ENCODE measurements around a stretch of chr2.

DNA sequence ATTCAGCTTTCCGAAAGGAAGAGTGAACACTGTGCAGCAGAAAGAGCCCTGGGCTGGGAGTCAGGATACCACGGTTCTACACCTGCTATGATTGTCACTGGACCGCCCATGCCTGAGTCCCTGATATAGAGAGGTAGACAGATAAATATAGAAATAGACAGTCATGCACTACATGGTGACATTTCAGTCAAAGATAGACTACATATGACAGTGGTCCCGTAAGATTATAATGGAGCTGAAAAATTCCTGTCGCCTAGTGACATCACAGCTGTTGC is 9.3 kb downstream of the DNPEP start:
- PRO-cap, result no peak

GRCh38 chr2:219383076-219383402 is 4.7 kb downstream of the DNPEP start:
- PRO-cap, result no peak

DNA sequence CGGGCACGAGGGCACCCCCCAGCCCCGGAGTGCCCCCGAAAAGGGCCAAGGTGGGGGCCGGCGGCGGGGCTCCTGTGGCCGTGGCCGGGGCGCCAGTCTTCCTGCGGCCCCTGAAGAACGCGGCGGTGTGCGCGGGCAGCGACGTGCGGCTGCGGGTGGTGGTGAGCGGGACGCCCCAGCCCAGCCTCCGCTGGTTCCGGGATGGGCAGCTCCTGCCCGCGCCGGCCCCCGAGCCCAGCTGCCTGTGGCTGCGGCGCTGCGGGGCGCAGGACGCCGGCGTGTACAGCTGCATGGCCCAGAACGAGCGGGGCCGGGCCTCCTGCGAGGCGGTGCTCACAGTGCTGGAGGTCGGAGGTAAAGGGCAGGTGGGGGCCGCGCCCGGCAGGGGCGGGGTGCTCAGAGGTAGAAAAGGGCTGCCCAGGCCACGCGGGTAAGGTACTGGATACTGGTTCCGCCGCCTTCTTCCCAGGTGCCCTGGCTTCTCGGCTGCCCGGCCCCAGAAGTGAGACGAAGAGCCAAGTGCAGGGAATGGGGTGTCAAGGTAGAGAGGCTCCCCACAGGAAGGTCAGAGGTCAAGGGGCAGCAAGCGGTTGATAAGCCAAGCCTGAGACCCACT is 477 bp downstream of the SPEG start:
- PRO-cap, result bidirectional peak, plus-strand start at position 298 of the sequence, minus-strand start at position 203 of the sequence

DNA sequence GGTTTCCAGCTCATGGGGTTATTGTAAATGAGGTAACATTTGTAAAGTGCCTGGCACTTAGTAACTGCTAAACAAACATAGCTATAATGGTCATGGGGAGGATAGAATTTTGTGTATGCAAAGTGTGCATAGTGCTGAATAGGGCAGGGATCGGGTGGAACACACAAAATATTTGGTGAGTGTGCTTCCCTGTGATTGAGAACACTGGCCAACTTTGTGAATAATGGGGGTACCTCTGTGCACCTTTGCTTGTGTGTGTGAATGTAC is 6.3 kb downstream of the SPEG start:
- PRO-cap, result no peak

GRCh38 chr2:219452088-219452533 is 17.5 kb downstream of the SPEG start:
- PRO-cap, result unidirectional peak, plus-strand start at chr2:219452468

GRCh38 chr2:219452534-219453385 is 18.1 kb downstream of the SPEG start:
- PRO-cap, result unidirectional peak, minus-strand start at chr2:219452668; unidirectional peak, minus-strand start at chr2:219452672

GRCh38 chr2:219502440-219503109 is 3.9 kb downstream of the GMPPA start:
- PRO-cap, result no peak

DNA sequence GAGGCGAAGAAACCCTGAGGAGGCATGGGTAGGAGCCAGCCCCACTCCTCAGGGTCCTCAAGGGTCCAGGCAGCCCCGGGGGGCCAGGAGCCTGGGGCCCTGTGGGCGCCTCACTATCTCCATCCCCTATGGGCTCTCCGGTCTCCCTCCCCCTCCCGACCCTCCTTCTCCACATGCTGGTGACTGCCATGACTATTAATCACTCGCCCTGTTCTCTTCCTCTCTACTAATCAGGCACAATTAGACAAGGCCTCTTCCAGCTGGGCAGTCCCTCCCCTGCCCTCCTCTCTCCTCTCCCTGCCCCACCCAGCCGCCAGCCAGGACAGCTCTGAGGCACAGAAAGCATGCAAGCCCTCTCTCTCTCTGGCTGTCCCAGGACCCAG is 5.7 kb downstream of the ASIC4 start:
- PRO-cap, result no peak

GRCh38 chr2:219522072-219522729 is 7.9 kb downstream of the ASIC4 start:
- PRO-cap, result unidirectional peak, minus-strand start at chr2:219522183

- PRO-cap, result no peak
These were observed 4.8 kb downstream of the CHPF start for GRCh38 chr2:219538575-219539444.

GRCh38 chr2:219567282-219567892 is 4.0 kb downstream of the OBSL1 start:
- PRO-cap, result no peak

- PRO-cap, result no peak
These were observed 2.3 kb upstream of the STK11IP start for GRCh38 chr2:219595272-219595769.

- PRO-cap, result no peak
These were observed 636.3 kb downstream of the EPHA4 start for GRCh38 chr2:220935829-220936186.

DNA sequence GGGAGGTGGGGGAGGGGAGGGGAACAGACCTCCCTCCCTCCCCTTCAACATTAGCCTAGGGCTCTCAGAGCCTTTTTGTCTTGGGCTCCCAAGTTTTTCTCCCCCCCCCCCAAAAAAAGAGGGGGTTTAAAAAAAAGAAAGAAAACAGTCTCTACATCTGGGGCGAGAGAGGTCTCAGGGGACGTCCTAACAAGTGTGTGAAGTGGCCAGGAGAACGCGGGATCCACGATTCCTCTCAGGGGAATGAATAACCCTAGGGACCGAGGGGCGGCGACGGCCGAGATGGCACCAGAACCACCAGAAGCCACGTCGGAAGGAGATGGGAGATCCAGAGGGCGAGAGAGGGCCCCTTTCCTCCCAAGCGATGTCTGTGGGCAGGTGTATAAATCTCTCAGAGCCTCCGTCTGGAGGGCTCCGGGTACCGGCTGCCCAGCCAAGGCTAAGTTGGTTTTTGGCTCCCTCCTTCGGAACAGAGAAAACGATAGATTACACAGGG is 1.8 kb downstream of the EPHA4 start:
- PRO-cap, result no peak

GRCh38 chr2:221572647-221573442 is 741 bp upstream of the EPHA4 start:
- PRO-cap, result unidirectional peak, plus-strand start at chr2:221573231

DNA sequence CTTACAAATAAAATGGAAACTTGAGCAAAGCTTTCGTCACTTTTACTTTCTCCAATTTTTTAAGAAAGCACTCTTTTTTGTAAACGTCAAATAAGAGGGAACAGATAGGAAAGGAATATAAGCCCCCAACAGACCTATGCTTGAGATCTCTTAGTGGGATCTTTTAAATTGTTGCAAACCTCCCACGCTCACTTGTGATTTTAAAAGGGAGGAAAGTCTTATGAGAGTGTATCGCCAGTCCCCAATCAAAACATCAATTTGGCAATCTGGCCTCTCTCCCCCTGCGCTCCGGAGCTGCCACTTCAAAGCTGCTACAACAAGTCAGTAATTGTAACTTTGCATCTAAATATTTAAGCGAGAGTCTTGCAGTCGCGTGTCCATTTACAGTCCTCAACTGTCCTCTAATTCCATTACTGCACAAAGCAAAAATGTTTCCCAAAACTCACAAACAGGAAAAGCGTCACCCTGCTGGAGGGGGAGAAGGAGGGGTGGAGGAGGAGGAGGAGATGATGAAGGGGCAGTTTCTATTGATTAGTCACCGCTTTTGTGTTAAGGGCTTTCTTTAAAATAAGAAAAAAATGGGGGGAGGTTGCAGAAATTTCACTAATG is 8.4 kb downstream of the PAX3 start:
- PRO-cap, result no peak

DNA sequence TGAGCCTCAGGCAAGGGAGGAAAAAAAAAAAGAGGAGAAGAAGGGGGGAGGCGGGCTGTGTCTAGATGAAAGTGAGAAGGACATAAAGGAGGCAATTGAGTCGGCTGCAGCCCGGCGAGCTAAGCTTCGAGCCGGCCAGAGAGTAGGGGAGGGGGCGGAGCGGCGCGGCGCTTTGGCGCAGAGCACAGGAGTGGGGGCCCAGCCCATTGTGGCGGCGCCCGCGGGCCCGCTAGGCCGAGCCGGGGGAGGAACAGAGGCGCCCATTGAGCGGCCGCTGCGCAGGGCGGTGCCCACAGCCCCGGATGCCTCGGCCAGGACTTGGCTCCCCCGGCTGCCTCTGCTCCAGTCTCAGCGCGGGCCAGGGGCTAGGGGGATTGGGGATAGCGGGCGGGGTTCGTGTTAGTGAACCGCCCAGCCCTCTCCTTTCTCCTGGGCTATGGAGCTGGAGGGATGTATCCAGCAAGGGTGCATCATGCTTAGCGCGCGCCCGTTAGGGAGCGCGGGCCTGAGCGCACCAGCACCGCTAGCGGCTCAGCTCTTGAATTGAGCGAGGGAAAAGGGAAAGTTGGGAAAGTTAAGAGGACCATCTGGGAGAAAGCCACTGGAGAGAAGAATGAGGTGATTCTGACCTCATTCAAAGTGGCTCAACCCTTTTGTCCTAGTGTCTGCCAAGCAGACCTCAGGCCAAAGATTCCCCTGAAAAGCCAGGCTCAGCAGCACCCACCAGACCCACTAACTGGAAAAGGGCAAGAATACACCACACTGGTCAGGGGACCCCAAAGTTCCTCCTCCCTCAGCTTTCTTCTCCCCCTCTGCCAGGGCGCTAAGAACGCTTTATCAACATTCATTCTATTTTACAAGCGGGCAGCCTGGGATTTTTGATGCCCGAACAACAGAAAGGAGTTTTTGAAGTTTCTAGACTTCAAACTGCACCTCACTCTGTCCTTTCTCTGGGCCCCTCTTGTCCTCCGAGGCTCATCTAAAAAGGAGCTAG is 7.6 kb downstream of the PAX3 start:
- PRO-cap, result no peak

DNA sequence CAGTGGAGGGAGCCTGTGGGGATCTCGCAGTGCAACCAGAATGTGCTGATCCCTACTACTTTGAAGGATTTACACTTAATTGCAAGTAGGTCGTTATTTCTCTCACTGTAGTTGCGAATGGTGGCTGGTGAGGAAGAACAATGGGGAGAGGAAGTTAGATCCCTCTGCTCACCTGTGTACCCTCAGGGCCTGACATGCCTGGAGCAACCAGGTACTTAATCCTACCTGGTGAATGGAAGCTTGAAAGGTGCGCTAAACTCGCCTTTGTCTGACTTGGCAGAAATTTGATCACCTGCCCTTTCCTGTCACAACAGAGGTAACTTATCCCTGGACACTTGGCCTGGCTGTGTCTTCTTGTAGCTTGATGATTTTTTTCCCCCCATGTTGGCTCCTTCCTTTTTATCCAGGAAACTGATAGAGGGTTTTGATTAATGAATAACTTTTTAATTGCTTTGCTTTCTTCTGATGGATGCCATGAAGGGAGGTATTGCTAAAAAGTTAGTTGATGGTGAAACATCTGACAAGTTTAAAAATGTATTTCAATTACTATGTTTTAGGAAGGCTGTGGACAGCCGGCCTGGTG is 9.1 kb downstream of the SGPP2 start:
- PRO-cap, result no peak

DNA sequence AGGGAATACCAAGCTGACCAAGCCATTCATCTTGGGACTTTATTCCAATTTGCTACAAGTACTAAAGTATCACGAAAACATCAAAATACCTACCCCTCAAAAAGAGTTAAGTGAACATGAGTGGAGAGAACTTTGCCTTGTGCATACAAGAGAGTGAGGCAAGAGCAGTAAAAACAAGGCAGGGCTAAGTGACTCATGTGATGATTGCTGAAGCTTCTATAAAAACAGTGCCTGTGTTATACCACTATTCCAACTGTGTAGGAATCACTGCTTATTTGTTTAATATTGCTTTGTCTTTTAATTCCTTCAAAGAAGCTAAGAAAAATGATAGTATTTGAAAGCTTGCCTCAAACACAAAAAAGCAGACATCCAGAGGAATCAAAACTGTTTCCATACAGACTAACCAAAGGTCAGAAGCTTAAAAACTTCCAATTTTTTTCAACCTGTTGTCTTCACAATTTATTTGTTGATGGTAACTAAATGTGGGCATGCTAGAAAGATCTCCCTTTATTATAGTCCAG is 61.1 kb downstream of the FARSB start:
- PRO-cap, result no peak

DNA sequence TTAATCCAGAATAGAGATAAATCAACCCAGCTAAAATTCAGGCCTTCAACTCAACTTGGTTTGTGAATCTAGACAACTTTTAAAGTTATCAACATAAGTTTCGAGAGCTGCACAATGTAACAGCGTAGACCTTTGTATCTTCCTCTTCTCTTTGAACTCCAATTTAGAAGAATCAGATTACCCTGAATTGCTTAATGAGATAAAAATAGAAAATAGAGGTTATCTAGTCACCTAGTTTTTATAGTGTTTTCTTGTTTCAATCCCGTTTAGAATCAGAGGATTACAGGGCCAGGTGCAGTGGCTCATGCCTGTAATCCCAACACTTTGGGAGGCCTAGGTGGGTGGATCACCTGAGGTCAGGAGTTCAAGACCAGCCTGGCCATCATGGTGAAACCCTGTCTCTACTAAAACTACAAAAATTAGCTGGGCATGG is 12.4 kb downstream of the MOGAT1 start:
- PRO-cap, result no peak